ENCODE measurements around a stretch of chr4.

- PRO-cap = no peak
- RAMPAGE, long total RNA = no peak
Measured at GRCh38 chr4:183610721-183611310, 48.2 kb downstream of the RWDD4 start.

DNA sequence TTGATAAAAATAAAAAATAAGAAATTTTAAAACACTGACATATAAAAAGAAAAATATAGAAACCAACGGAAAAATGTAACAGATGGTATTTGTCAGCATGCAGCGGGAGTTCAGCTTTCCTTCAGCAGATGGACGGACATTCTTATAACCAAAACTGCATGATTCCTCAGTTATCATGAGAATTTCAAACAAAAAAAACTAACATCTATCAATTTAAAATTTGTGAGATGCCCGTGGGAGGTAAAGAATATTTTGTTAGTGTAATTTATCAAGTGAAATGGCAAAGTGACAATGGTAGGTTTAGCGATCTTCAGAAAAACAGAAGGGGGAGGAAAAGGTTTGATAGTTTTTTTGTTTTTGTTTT, 23.2 kb downstream of the RWDD4 start:
- PRO-cap = no peak
- RAMPAGE, long total RNA = no peak

DNA sequence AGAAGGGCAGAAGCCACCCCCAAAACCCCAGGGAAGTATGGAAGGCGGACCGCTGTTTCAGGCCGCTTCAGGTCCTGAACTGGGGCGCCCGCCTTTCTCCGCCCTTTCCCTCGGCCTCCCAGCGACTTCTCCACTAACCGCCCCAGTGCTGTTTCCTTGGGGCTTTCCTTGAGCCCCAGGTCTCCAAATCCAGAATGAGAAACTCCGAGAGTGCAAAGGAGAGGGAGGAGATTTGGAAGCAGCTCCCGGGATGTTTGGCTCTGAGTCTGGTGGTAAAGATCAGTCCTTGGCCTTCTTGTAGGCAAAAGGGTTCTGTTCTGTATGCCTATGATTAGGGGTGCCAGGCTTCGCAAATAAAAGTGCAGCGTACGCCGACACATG, 99.6 kb downstream of the TRAPPC11 start:
- PRO-cap = no peak
- RAMPAGE, long total RNA = no peak

GRCh38 chr4:183924176-183924912, 19.2 kb downstream of the STOX2 start:
- PRO-cap = no peak
- RAMPAGE, long total RNA = no peak

DNA sequence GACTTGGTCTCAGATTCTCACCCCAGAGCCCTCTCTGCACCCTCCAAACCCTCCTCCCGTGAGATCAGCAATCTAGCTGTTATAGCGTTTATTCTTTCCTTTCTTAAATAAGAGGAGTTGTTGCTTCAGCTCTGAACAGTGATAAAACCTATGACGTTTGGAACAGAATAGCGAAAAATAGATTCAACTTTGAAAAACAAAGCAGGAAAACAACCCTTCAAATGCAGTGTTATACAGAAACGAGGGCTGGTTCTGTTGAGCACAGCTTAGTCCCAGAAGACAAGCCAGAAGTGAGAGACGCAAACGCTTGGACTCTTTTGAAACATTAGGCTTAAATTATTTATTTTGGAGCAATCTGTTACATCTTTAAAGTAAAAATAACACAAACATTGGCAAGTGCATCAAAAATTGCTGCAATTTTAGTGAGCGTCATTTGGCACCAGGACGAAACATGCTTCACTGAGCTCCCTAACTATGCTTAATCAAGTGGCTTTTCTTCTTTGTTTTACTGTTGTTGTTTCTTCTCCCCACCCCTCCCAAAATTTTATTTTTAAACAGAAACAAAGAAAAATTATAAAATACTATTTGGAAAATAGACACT, 63.5 kb downstream of the ENPP6 start:
- PRO-cap = no peak
- RAMPAGE, long total RNA = no peak

DNA sequence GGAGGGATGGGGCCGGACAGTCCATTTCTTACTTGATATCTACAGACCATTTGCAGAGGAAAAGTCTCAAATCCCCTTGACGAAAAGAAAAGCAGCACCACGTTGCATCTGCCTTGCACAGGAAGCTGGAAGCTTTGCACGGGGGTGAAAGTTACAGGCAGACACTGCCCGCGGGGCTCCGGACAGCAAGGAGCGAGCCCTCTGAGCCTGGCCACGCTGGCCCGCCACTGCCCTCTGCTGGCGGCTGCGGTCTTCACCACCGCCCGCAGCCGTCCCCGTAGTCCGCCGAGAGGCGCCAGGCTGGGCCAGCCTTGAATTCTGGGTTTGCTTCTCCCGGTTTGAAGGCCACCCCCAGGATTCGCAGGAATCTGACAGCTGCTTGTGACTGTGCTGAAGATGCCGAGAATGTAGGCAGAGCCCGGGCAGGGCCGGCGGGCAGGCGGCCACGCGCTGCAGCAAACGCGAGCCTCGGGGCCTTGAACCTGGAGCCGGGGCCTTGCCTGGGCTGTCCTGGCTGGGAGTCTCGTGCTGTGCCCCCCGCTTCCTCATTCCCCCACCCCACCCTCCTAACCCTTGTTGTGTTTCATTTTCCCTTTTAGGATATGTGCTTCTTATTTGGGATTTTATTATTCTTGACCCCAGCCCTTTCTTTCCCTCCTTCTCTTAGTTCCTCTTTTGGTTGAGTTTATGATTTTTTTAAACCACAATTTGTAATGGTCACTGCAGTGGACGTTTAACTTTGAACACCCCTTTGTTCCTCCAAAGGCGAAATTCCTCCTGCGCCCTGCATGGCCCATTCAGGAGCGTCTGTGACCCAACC, 49.1 kb downstream of the ENPP6 start:
- PRO-cap = no peak
- RAMPAGE, long total RNA = no peak

GRCh38 chr4:184208435-184208938, 9.2 kb downstream of the ENPP6 start:
- PRO-cap = no peak
- RAMPAGE, long total RNA = no peak

- PRO-cap = no peak
- RAMPAGE, long total RNA = no peak
Measured at GRCh38 chr4:184280625-184280838, 62.9 kb upstream of the ENPP6 start.

GRCh38 chr4:184282070-184282891, 64.6 kb upstream of the ENPP6 start:
- PRO-cap = no peak
- RAMPAGE, long total RNA = no peak

- PRO-cap = no peak
- RAMPAGE, long total RNA = no peak
Measured at GRCh38 chr4:184328043-184328694, 110.5 kb upstream of the ENPP6 start.

DNA sequence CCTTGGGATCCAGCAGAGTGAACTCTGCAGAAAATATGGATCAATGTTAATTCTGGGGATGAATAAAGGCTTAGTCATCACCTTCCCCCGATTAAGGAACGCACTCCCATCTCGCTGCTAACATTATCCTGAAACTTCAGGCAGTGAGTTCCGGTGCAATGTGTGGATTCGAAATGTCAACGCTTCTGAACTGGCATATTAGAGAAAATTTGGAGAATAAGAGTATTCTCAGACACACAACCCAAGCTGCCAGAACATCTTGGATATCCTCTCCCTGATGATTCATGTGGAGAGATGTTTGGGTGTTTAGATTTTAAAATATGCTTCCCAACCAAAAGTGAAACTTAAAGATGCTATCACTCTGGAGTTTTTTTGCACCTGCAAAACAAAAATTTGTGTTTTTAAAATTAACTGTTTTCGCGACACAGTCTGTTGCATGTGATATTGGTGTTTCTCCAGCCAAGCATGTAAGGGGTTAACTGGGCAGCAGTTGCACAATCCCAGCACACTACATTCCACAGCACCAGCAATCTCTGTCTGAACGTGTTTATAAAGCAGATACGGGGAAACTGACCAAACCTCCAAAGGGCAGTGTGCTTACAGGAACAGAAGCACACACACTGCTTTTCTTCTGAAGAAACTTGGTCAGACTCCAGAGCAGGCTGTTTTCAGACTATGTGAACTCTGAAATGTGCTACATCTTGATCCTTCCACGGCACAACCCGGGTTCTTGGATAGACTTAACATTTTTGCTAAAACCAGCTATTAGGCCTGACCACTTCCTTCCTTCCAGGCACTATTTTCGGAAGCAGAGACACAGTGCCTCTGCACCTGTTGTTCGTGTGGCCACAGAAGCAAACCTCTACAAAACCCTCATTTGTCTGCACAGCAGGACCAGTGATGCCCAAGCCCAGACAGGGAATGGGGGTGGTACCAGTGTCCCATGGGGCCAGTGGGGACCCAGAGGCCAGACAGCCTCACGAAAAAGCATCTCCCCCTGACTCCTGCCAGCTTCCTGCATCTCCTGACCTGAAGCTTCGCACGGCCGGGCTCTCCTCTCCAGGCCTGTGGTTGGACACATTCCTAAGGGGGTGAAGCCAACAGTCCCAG, 90.3 kb downstream of the IRF2 start:
- PRO-cap = no peak
- RAMPAGE, long total RNA = no peak

DNA sequence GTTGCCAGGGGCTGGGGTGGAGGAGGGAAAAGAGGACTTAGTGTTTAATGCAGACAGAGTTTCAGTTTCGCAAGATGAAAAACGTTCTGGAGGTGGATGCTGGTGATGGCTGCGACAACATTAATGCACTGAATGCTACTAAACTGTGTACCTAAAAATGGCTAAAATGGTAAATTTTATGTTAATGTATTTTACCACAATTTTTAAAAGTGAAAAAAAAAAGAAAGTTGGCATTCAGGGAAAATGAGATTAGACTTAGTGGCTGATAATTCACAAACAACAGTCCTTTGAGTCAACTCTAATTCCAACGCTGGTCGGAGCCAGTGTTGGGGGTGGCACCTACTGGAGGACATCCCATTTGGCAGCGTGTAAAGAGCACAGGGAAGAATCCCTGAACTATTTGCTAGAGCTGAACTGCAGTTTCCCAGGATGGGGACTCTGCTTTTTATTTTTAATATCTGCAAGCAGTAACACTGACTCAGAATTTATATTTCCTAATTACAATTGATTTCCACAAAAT, 77.0 kb downstream of the IRF2 start:
- PRO-cap = no peak
- RAMPAGE, long total RNA = no peak

DNA sequence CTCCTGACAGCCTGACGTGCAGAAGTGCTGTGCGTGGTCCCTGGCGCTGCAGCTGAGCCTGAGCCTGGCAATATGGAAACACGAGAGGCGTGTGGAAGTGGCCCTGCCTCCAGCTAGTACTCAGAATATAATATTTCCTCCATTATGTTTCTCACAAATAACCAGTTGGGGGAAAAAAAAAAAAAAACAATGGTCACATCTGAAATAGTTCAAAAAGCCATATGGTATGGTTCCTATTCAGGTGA, 42.7 kb downstream of the IRF2 start:
- PRO-cap = no peak
- RAMPAGE, long total RNA = no peak

DNA sequence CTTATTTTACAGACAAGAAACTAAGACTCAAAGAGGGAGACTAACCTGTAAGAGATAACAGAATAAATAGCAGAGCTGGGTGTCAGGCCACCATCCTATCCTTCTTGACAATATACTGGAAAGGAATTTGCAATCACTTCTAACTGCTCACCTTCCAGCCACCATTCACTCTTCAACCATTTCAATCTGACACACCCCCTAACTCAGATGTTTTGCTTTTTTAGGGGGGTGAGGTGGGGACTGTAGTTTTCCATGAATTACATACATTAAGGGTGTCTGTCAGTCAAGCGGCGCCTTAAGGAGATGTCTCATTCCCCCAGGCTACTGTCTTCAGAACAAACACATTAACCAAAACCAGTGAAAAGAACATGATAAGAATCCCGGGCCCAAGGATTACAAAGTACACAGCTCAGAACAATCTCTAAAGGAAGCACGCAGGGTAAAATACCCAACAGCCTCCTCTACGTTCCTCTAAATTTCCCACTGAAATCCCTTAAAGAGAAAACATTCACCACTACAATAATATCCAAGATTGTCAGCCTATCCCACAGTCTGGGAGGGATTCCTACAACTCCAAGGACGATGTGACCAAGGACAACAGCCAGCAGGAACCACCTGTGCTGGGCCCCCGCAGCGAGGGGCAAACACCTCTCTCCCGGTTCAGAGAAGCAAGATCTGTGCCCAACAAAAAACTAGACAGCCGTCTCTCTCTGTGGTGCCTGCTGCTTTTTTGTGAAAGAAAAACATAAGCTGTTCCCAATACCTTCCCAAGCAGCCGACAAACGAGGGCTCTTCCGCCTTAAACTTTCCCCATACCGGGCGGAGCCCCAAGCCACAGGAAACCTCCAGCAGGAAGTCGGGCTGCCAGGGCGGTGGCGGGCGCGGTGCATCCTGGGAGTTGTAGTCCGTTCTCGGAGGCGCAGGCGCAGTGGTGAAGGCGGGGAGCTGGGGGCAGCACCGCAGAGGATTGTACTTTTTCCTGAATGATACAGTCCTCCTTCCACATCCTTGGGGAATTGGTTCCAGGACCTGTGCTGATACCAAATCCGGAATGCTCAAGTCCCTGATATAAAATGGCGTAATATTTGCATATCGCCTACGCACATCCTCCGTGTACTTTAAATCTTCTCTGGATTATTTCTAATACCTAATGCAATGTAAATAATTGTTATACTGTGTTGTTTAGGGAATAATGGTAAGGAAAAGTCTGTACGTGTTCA, 62.8 kb upstream of the IRF2 start:
- PRO-cap = no peak
- RAMPAGE, long total RNA = no peak

GRCh38 chr4:184541717-184542393, 67.5 kb upstream of the IRF2 start:
- PRO-cap = no peak
- RAMPAGE, long total RNA = no peak

GRCh38 chr4:184647896-184649066, 966 bp downstream of the CASP3 start:
- PRO-cap = no peak
- RAMPAGE, long total RNA = no peak

GRCh38 chr4:184733062-184733617, 756 bp downstream of the CENPU start:
- PRO-cap = bidirectional peak, plus-strand start at chr4:184733538, minus-strand start at chr4:184733364
- RAMPAGE, long total RNA = no peak

GRCh38 chr4:184750061-184750609, 16.2 kb upstream of the CENPU start:
- PRO-cap = no peak
- RAMPAGE, long total RNA = no peak

GRCh38 chr4:184761937-184762754, 28.2 kb upstream of the CENPU start:
- PRO-cap = no peak
- RAMPAGE, long total RNA = no peak

GRCh38 chr4:184773934-184774519, 40.1 kb upstream of the CENPU start:
- PRO-cap = no peak
- RAMPAGE, long total RNA = no peak

All from Karpas-422 (cell line).